Ascending aorta (tissue), 1 donor: ENCODE data around the genes FCRL6, IGSF9, KCNJ9, CD84 and NIT1.

- PRO-cap: no peak
Measured at GRCh38 chr1:159752334-159752613, 28.5 kb upstream of the DUSP23 start.

DNA sequence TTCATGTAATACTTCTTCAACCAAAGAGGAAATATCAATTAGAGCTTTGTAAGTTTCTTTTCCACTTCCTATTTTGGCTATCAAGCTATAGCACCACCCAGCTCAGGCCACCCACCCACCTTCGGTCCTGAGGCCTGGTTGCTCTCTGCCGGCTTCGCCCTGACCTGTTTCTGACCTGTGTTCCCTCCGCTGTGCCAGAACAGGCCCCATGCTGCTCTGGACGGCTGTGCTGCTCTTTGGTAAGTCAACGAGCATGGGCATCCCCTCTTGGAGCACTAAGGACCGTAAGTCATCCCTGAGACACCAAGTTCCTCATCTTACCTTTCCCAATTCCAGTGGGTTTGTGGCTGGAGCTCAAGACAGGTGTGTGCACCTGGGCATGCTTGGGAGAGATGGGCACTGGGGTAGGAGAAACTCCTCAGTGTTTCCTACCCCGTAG is at the start of gene FCRL6:
TSS of gene FCRL6 (plus strand) at position 144 of the 439 bp plus-strand sequence.
- PRO-cap: no peak

DNA sequence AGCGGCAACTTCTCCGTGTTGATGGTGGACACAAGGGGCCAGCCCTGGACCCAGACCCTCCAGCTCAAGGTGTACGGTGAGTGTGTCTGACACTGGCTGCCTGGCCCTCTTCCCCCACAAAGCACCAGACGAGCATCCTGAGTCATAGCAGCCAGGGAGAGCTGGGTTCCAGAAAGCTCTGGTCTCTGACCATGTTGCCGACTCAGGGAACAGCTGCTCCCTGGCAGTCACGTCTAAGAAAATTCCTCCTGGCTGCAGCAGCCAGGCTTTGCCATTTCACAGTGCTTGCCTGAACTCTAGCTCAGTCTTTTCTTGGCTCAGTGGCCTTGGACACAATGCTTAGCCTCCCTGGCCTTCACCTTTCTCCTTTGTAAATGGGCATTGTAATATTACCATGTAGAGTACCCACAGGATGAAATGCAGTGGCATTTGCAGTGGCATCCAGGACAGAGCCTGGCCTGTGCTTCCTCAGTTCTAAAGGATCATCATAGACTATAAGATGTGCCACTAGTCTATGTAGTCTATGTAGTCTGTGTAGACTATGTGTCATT is 3.5 kb downstream of the SLAMF8 start:
- PRO-cap: bidirectional peak, plus-strand start at position 275 of the sequence, minus-strand start at position 126 of the sequence

- PRO-cap: no peak
Measured at GRCh38 chr1:159881748-159882309, 18.1 kb downstream of the CFAP45 start.

- PRO-cap: no peak
Measured at GRCh38 chr1:159899824-159899955, 275 bp downstream of the CFAP45 start.

DNA sequence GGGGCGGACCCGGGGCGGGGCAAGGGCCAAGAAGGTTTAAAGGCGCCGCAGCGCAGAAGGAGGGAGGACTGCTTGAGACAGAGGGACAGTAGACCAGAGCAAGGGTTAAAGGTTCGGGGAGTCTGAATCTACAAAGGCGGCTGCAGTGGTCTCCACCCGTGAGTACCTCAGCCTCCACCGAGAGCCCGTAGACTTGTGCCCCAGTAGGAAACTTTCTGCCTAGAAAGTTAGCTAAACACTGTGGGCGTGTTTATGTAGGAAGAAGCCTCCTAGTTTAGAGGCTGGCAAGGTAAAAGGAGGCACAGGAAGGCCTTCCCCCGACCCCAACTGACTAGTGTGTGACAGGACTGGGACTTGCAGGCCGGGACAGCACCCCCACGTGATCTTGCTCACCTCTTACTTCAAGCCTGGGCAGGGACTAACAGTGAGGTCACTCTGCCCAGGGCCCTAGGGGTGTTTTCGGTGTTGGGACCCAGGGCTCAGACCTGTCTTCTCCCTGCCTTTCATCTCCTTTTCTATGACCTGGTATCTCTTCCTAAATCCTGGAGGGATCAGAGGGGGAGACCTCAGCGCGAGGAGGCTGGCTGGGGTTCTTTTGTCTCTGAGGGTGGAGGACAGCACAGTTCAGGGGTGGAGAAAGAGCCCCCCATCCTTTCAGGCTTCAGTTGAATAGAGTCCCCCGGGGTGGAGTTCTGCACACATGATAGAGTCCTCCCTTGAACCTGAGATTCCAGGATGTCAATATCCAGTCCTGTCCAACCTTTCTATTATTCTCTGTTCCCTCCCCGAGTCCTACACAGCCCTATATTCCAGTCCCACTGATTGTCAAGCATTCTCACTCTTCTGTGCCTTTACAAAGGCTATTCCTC is 483 bp upstream of the TAGLN2 start:
- PRO-cap: bidirectional peak, plus-strand start at position 65 of the sequence, minus-strand start outside the sequence; bidirectional peak, plus-strand start at position 427 of the sequence, minus-strand start at position 329 of the sequence

GRCh38 chr1:159945186-159946391 is at the start of gene IGSF9:
TSS of gene IGSF9 (minus strand) at chr1:159945613.
- PRO-cap: no peak

GRCh38 chr1:159960781-159961674 is 7.0 kb upstream of the SLAMF9 start:
- PRO-cap: no peak

DNA sequence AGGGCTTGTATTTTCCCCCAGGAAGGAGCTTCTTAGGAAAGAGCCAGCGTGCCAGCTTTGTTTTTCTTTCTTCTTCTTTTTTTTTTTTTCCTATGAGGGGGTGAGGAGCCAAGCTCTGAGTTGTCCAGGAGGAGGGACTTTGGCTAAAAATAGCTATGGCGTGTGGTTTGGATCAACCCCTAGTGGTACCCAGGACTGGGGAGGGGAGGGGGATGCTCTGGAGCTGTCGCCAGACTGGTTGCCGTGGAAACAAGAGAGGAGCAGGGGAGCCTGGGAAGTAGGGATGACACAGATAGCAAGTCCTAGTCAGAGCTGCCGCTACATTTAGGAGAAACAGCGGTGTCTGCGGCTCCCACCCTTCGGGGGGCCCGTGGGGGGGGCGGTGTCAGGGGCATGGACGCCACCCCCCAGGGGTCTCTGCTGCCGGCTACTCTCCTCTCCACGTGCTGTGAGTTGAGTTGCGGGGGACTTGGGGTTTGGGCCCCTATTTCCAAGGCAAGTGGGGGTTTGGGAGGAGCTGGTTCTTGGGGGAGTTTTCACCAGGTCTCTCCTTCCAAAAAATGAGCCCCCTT is at the start of gene KCNJ9:
TSS of gene KCNJ9 (plus strand) at position 289 of the 572 bp plus-strand sequence.
- PRO-cap: no peak

GRCh38 chr1:160208126-160208659 is 3.0 kb downstream of the PEA15 start:
- PRO-cap: no peak

DNA sequence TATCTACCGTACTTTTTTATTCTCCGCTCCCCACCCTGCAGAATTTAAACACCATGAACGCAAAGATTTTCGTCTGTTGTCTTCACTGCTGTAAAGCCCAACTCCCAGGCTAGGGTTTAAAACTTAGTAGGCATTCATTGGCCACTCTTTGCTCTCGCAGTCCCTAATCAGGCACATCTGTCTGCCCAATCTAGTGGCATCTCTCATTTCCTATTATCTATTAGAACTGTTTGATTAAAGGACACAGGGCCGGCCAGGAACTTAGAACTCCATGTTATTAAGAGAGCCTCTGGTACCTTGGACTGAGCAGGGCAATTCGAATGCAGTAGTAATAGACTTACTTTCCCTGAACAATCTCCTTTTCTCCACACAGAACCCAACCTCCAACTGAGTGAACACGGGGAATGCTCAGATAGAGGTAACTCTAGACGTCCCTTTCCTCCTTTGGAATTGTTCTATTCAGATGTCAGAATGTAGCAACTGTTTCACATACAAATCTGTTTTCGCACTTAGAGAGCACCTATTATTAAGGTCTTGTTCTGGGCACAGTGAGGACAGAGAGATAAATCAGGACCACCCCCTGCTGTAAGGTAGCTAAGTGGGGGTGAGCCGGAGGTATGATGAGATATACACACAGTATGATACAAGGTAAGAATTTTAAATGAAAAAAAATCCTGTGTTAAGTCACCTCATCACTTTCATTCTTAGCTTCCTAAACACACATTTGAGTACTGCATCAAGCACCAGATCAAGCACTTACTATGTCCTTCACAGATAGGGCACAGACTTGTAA is 1.2 kb upstream of the PEX19 start:
- PRO-cap: no peak

GRCh38 chr1:160577499-160578166 is 1.7 kb downstream of the CD84 start:
- PRO-cap: no peak

DNA sequence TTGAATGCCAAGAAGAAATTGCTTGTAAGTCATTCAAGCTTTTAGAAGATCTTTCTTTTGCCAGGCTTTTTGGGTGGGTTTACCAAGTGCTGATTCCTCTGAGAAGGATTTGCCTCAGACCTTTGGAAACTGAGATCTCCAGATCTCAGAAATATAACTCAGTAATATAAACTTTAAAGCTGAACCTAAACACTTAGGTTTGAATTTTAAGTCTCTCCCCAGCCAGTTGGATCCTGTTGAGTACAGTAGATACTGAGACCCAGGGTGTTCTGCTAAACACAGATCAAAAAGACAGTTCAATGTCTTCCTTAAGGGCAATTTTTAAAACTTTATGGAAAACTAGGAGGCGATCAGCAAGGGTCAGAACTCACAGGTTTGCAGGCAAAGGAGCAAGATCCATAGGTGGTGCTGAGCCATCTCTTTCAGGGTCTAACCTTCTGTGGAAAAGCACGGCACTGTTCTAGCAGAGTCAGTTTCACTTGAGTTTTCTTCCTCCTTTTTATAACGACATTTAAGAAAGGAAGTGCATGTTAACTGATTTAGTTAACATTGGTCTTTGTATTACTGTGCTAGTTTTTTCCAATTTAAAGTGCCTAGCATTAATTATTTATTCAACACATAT is at the start of gene CD84:
TSS of gene CD84 (minus strand) at position 476 of the 622 bp plus-strand sequence.
- PRO-cap: no peak

- PRO-cap: no peak
Measured at GRCh38 chr1:160712689-160713120, 1.1 kb upstream of the CD48 start.

- PRO-cap: no peak
Measured at GRCh38 chr1:160776080-160776756, 19.8 kb upstream of the LY9 start.

- PRO-cap: no peak
Measured at GRCh38 chr1:160880829-160881660, 3.9 kb downstream of the ITLN1 start.

DNA sequence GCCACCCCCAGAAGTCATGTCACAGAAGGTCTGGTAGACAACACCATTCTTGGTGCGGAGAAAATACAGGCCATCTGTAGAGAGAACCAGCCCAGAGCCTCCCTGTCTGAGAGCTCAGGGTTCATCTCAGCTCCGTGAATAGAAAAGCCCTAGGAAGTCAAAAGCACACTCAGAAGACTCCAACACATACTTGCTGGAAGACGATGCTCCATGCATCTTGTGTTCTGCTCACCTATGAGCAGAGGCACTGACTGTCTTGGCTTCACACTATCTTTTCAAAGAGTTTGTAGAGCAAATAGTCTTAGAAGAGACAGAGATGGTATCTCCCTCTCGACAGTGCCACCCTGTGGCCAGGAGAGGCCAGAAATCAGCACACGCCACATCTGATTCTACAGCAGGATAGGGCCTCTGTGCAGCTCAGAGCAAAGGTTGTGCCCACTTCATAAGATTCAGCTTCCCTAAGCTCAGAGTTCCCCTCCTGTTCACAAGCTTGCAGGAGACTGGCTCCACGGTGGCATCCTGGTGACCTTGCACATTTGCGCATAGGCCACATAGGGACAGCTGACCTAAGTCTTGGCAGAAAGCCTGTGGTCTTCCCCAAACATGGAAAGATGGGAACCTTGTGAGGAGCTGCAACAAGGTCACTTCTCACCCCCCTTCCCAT is 3.3 kb downstream of the ITLN2 start:
- PRO-cap: no peak

- PRO-cap: no peak
Measured at GRCh38 chr1:161085149-161086029, 4.0 kb downstream of the NECTIN4 start.

DNA sequence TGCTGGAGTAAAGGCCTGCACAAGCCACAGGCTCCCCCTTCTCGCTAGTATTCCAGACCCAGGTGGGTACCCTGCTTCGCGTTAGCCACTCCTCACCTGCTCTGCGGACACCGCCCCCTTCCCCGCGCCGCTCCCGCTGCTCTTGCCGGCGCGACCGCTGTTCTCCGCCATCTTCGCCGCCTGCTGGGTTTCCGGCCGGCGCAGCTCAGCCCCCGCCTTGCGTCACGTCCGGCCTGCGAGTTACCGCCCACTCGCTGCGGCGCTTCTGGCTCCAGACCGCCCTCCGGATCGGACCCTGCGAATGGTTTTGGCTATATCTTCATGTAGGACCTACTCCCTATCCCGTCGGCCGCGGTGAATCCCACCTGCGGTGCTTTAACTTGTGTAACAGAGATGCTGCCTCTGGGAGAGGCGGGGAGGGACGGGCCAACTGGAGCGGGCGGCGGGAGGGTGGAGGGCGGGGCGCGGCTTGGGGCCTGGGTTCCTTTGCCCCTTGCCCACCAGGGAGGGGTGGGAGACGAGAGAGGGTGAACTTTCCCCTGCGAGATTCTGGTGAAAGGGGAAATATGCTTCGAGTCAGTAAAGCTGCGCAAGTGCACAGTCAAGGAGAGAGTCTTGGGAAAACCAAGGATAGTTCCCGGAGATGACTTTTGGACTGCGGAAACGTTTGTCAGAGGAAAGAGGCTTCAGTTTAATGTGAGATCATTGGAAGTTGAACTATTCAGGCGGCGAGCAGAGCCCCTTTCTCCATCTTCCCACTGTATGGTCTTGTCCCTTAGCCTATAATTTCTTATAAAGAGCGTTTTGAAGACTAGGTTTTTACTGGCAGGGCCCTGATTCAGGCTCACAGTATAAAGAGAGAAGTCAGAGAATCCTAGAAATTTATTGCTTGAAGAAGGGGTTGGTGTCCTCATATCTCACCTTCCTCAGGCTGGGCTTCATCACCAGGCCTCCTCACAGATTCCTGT is at the start of gene NIT1:
TSS of gene NIT1 (plus strand) at position 250 of the 968 bp plus-strand sequence.
- PRO-cap: bidirectional peak, plus-strand start at position 274 of the sequence, minus-strand start at position 182 of the sequence

- PRO-cap: no peak
Measured at GRCh38 chr1:161131386-161132280, 834 bp downstream of the DEDD start.